Colic lymph node (tissue), 1 donor: Measurements from ENCODE around the genes TMEM179B, TMEM223, WDR74 and SLC22A6.

GRCh38 chr11:62501412-62501919 lies 45.1 kb downstream of the AHNAK start:
- PRO-cap: no peak

DNA sequence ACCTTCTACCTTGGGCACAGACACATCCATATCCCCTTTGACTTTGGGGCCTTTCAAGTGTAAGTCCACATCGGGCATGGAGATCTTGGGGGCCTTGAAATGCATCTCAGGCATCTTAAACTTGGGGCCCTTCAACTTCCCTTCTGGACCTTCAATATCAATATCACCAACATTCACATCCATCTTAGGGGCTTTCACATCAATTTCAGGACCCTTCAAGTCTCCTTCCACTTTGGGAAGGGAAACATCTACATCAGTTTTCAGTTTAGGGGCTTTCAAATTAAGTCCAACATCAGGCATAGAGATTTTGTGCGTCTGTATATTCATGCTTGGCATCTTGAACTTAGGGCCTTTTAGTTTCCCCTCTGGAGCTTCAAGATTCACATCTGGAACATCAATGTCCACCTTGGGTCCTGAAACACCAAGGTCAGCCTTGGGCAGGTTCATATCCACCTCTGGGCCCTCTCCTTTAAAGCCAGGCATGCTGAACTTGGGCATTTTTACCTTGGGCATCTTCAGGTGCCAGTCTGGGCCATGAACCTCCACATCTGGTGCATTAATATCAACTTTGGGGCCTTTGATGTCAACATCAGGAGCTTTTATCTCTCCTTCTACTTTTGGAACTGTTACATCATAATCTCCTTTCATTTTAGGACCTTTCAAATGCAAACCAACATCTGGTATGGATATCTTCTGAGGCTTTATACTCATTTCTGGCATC lies 17.1 kb downstream of the AHNAK start:
- PRO-cap: no peak

DNA sequence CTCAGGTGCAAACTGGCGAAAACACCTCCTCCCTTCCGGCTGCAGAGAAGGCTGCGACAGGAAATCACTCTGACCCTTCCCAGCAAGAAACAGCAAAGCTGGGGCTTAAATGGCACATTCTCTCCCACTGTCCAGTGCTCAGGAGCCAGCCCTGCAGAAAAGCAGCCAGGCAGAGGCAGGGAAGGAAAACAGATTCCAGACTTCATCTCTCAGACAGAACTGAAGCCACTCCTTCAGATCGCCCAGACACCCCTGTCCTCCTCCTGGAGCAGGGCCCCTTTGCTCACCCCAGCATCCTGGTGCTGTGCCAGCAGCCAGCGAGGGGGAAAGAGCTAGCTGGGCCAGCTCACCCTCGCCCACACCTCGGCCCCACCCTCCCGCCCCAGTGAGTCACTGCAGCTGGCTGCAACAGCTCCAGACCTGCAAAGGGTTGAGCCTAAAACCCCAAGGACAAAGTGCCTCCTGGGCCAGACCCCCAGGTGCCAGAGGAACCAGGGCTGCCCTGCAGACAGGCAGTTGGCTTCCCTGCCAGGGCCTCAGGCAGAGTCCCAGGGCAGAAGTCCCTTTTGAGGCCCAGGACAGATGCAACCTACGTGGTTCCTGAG lies 7.4 kb downstream of the AHNAK start:
- PRO-cap: no peak

DNA sequence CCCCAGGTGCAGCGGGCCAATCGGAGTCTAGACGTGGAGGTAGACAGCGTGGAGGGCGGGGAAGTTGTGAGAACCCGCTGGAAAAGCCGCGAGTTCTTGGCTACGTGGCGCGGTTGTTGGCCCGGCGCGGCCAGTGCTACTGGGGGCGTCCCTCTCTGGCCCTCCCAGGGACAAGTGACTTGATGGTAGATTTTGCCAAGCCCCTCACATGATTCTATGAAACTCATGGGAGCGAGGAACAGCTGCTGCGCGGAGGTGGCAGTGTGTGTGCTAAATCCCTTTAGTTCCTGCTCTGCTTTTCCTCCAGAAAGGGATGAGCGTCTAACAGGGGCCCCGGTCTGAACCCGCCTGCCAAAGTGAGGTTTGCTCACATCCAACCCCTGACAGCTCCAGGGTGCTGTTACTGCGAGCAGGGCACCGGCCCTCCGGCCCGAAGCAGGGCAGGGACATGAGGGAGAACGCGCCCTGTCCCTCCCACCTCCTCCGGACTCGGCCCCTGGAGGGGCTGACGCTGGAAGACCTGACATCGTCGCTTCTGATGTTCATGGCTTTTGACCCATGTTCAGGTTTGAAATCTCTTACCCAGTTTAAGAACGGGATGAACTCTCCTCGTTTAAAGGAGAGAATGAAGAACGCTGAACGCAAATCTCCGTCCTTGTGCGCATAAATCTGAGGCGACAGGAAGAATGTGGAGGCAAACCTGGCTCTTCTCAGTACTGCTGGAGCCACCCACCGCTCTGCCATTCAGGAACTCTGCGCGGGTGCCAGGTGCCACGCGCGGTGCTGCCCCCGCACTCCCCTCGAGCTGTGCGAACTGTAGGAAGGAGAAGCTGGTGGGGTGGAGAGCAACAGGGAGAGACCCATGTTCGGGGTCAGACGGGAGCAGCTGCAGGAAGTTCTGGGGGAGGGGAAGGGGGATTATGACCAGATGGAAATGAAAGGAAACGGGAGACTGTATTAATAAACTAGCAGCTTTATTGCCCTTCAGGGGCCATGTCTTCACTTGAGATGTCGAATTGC lies 714 bp upstream of the EEF1G start:
- PRO-cap: bidirectional peak, plus-strand start at position 69 of the sequence, minus-strand start outside the sequence

DNA sequence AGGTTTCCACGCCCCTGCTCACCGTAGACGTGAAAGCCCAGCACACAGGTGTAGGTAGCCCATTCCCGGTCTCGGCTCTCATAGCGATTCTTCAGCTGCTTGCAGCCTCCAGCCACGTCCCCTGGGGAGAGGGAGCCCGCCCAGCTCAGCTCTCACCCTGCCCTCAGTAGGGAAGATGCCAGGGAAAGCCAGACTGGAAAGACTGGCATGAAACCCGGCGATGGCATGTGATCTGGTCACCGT lies 1.4 kb upstream of the MTA2 start:
- PRO-cap: no peak

- PRO-cap: no peak
These were observed 1.4 kb downstream of the UBXN1 start for GRCh38 chr11:62677108-62678222.

DNA sequence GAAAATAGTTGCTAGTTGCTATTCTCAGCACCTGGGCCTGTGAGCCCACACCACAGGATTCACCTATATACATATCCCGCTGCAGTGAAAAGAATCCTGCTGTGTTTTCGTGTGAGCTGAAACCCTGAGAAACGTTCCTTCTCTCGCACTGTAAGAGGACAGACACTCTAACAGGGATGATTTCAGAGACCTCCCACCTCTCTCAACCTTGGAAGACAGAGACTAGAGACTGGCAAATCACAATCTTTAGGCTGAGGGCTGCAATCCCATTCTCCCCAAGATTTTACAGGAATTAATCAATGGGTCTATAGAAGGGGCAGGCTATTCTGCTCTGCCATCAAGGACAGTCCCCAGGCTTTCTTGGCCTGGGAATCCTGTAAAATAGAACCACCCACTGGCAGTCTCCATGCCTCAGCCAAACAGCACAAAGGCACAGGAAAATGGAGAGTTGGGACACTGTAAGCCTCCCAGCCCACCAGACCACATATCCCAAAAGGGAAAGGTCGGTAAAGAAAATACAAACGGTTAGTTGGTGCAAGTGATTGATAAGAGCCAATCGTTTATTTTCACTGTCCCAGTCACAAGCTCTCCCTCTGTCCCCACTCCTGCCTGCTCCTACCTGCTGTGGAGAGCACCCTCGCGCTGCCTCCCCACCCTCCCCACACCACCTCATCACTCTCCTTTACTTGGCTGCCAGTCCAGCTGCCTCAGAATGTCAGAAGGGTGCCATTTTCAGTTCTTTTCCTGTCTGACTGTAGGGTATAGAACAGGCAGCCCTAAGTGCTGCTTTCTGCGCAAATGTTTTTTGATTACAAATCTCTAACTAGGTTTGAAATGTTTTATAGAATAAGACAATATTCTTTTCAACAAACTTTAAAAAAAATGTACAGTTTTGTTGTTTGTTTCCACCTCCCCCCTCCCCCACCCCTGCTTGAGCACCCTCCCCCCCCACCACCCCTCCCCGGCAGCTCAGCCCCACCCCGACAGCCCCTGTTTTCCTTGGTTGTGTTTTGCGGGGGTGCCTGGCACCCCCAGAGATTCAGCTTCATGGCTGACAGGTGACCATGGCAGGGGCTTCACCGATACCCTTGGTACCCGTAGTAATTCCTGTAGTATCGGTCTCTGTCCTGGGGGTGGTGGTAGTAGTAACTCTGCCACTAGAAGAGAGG lies 7.1 kb downstream of the GNG3 start:
- PRO-cap: no peak

DNA sequence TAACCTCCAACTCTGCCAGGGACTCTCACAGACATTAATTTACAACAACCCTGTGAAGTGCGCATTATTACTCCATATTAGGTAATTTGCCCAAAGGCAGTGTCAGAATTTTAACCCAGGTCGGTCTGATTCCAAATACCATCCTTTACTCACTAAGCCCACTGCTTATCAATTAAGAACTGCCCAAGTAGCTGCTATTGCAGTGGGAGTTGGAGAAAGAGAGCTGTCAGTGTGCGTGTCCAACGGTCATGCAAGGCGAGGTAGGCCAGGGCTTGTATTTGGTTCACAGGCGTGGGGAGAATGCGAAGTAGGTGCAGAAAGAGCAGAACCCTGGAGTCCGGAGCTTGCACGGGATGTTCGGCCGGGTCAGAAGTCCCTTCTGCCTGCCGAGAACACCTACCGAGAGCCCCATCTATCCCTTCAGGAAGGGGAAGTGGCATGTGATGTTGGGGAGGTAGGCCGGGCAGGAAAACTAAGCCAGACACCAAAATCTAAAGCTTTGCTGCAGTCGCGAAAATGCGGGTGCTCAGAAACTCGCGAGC lies 573 bp upstream of the TAF6L start:
- PRO-cap: no peak

DNA sequence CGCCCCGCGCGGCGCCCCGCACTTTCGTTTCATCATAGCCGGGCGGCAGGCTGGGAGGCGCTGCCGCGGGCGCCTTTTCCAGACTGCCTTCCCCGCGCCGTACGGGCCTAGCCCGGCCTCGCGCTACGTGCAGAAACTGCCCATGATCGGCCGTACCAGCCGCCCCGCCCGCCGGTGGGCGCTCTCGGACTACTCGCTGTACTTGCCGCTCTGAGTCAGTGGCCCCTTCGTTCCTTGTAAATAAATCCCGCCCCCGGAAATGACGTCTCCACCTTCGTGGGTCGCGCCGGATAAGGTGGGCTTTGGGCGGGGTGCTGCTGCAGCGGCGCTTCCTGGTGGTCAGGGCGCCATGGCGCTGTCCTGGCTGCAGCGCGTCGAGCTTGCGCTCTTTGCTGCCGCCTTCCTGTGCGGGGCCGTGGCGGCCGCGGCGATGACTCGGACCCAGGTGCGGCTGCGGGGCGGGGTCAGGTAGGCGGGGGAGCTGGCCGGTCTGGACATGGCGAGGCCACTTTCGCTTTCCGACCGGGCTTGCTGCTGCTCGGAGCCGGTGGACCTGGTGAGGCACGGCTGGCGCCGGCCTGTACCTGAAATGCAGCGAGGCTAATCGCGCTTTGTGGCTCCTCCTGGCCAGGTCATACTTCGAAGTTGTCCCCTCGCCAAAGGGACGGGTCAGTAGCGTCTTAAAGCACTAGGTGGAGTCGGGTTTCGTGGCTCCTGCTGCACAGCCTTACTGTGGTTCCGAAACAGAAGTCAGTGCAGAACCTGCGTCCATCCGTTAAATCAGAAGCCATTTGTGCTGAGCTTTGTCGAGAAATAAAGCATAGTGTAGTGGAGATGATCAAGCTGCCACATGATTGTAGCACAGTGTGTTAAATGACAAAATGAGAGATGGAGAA lies at the start of gene TMEM179B:
Gene TMEM179B (plus strand): TSS at position 320 of the 896 bp plus-strand sequence.
- PRO-cap: bidirectional peak, plus-strand start at position 322 of the sequence, minus-strand start at position 236 of the sequence

DNA sequence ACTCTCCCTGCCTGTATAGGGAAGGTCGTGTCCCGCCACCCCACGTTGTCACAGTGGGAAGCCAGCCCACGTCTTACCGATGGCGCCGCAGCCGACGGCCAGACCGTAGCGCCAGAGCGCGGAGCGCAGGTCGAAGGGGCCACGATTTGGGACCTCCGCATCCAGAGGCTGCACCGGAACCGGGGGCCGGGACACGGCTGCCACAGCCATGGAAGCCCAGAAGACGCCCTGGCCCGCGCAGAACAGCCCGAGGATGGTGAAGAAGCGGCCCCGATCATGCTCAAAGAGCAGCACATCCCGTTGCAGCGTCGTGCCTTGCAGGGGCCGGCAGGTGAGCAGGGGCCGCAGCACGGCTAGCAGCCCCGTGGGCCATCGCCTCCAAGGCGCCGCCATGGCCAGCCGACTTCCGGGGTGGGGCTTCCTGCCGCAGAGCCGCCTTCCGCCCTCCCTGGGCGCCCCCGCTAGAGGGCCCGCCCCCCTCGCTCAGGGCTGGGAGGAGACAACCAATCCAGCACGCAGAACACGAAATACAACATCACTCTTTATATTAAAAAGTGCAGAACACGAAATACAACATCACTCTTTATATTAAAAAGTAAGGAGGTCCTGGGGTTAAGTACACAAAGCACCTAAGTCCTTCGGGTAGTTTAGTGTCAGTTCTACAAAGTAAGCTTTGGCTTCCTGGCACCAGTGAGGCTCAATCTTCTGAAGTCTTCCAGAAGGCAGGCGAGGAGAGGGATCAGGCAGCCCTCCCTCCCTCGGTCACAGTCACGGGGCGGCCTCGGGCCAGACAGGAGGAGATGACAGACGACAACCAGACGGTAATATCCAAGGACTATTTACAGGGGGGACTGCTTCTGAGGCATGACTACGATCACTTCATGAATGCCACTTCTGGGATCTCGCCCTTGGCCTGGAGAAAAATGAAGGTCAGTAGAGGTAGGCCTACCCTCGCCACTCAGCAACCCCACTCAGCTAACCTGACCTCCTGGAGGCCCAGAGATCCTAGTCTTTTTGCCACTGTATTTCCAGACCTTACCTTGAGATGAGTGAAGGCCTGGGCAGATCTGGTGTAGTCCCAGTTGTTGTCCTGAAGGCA lies at the start of gene TMEM223:
Gene TMEM223 (minus strand): TSS at position 405 of the 1,099 bp plus-strand sequence.
- PRO-cap: bidirectional peak, plus-strand start at position 401 of the sequence, minus-strand start at position 405 of the sequence

- PRO-cap: no peak
These were observed 6.8 kb downstream of the STX5 start for GRCh38 chr11:62824994-62825547.

DNA sequence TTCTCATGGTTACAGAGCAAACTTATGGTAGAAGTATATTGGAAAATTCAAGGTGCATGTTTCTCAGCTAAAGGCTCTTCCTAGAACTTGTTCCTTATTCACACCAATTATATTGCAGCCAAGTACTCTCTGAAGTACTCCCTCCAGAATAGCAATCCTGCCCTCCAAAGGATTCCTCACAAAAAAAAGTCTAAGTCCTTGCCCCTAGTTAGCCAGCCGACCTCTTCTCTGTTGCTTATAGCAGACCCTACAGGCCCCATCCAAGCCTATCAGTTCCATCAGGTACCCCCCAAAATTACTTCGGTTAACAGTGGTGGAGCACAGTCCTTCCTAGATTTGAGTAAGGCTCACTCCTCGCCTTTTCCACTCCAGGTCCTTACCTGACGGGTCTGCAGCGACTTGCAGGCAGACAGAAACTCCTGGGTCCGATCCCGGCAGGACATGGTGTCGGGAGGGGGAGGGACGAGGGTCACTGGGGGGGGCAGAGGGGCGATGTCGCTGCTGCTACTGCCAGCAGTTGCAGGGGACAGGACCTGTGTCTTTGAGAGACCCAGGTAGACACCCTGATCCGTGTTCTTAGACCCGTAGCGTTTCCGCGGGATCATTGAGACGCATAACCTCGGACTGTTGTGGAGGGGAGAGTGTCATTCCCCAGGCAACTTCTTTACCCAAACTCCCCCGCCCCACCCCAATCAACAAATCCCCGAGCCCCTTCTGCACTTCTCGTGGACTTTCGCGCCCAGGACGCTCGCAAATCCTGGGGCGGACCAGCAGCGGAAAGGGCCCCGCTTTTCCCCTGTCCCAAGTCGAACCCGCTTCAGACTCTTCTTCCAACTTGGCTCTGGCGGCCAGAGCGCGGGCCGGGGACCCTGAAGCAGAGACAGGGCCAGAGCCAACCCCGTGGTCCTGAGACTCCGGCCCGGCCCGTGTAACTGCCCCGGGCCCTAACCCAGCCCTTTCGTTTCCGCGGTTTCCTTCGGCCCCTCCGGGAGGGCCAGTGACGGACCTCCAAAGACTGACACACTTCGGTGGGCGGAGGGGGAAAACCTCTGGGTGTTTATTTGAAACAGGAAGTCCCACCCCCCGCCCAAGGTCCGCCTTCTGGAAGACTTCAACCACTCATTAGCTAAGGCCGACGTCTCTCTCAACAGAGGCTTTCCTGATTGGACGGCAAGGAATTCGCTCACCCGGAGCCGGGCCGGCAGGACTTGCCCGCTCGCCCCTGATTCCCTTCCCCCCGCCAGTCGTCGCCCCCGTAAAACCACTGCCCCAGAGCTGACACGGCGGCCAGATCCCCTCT lies 762 bp downstream of the STX5 start:
- PRO-cap: unidirectional peak, minus-strand start at position 361 of the sequence; bidirectional peak, plus-strand start at position 1,173 of the sequence, minus-strand start at position 1,027 of the sequence

GRCh38 chr11:62839439-62839977 lies at the start of gene WDR74:
Gene WDR74, minus strand, starts transcription at chr11:62839590.
- PRO-cap: bidirectional peak, plus-strand start at chr11:62839790, minus-strand start at chr11:62839580

DNA sequence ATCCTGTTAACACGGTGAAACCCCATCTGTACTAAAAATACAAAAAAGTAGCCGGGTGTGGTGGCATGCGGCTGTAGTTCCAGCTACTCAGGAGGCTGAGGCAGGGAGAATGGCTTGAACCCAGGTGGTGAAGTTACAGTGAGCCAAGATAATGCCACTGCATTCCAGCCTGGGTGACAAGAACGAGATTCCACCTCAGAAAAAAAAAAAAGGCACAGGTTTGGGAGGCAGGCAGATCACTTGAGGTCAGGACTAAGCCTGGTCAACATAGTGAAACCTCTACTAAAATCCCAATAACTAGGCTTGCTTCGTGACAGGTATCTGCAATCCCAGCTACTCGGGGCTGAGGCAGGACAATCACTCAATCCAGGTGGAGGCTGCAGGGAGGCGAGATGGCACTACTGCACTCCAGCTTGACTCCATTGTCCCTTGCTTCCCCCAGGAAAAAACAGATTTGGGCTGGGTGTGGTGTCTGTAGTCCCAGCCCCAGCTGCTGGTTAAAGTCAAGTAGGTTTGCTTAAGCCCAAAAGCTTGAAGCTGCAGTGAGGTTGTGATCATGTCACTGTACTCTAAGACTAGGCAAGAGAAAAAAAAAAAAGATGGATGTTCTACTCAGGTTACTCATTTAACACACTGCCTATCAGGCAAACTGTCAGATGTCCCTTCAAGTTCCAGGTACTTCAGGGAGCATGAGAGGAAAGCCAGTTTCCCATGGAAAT lies 12.0 kb upstream of the WDR74 start:
- PRO-cap: no peak

DNA sequence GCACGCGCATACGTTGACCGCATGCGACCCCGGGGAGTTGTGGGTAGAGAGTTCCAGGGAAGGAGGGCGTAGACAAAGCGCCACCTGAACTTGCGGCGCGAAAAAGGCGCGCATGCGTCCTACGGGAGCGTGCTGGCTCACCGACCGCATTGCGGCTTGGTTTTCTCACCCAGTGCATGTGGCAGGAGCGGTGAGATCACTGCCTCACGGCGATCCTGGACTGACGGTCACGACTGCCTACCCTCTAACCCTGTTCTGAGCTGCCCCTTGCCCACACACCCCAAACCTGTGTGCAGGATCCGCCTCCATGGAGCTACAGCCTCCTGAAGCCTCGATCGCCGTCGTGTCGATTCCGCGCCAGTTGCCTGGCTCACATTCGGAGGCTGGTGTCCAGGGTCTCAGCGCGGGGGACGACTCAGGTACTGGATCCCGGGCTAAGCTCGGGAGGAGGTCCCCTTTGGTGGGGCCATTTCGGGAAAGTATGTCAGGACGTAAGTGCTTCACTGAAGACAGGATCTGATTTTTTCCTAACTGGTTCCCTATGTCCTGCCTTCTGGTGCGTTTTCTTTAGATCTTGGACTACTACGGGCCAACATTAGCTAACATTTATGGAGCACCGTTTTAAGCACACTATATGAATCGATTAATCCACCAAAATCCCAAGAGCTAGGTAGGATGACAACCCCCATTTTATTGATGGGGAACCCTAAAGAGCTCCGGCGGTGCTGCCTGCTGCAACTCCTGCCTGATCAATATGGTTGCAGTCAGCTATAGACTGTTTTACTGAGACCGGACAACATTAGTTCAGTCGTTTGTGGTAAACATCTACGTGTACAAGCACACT lies 16.8 kb upstream of the WDR74 start:
- PRO-cap: bidirectional peak, plus-strand start at position 149 of the sequence, minus-strand start outside the sequence; unidirectional peak, minus-strand start at position 754 of the sequence

DNA sequence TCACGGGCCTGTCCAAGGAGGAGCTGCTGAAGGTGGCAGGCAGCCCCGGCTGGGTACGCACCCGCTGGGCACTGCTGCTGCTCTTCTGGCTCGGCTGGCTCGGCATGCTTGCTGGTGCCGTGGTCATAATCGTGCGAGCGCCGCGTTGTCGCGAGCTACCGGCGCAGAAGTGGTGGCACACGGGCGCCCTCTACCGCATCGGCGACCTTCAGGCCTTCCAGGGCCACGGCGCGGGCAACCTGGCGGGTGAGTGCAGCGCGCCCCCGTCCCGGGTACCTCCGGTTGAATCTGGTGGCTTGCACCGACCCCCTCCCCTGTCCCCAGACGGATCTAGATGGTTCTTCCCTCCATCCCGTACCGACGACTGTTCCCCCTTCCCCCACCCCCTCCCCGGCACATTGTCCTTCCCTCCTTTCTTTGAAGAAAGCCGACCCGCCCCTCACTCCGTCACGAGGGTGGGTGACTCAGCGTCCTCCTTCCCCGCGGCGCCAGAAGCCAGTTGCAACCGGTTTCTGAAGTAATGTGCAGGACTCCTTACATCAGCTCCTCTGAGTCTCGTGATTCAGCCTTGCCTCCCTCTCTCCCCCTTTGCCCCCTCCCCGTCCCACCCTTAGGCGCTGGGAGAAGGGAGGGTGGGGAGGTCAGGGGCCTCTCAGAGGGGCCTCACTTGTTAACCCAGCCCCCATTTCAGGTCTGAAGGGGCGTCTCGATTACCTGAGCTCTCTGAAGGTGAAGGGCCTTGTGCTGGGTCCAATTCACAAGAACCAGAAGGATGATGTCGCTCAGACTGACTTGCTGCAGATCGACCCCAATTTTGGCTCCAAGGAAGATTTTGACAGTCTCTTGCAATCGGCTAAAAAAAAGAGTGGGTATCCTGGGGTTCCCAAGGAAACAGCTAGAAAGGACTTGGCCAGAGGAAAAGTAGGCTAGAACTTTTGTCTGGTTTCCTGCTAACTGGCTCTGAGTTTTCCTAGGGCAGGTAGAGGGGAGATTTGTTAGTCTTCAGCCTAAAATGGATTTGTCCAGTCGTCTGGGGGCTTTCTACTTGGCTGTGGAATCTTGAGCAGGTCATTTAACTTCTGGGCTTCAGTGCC lies 853 bp downstream of the SLC3A2 start:
- PRO-cap: bidirectional peak, plus-strand start at position 220 of the sequence, minus-strand start at position 171 of the sequence; bidirectional peak, plus-strand start at position 551 of the sequence, minus-strand start at position 366 of the sequence

- PRO-cap: no peak
These were observed 2.0 kb downstream of the SLC3A2 start for GRCh38 chr11:62882296-62883507.

GRCh38 chr11:62905911-62906475 lies 15.2 kb downstream of the CHRM1 start:
- PRO-cap: no peak

- PRO-cap: no peak
These were observed 5.0 kb upstream of the CHRM1 start for GRCh38 chr11:62926122-62926594.

DNA sequence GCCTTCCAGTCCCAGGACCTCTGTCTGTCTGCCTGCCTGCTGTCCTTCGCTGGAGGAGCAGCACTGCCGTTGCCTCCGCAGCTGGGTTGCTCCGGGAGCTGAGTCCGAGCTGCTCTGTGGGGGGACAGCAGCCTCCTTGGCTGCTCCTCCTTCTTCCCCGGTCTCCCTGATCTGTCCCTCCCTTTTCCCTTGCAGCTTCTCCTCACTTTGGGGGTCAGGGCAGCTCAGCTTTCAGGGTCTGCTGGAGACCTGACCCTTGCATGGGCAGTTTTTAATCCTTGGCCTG lies at the start of gene SLC22A6:
Gene SLC22A6 (minus strand): TSS at position 243 of the 286 bp plus-strand sequence.
- PRO-cap: no peak